Retinal pigment epithelial cell (primary cell): ENCODE measurements around a stretch of chr2.

DNA sequence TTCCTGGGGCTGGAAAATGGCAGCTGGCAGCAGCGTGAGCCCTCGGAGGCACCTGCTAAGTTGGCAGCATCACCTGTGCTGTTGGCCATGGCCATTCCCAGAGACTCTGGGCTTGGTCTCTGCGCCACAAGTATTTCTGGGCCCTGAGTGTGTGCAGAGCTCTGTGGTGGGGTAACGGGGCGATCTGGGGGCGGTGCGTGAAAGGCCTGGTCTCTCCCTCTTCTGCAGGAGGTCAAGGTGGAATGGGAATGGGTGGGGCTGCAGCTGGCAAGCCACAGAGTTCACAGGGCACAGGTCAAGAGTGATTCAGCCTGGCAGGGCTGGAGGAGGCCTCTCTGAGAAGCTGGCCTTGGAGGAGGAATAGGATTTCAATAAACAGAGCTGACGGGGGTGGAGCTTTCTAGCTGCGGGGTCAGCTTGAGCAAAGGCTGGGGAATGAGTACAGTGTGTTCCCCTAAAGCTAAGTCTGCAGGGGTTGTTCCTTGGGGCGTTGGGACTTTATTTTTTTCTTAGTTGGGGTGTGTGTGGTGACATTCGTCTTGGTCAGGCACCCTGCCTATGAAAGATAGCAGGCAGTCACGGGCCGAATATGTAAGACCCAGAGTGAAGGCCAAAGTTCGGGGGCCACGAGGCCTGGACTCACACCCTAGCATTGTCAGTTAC lies 10.4 kb upstream of the NTSR2 start:
- RRBS, result no CpG with 5 or more reads among the region's 15 CpGs

- RRBS, result no CpG with 5 or more reads among the region's 11 CpGs
These were observed 16.5 kb upstream of the NTSR2 start for GRCh38 chr2:11686516-11686860.

- RRBS, result no CpG with 5 or more reads among the region's 10 CpGs
These were observed 18.8 kb upstream of the NTSR2 start for GRCh38 chr2:11688792-11689296.

GRCh38 chr2:11692936-11693504 lies 23.0 kb upstream of the NTSR2 start:
- RRBS, result no CpG with 5 or more reads among the region's 8 CpGs

- RRBS, result no CpG with 5 or more reads among the region's 12 CpGs
These were observed 332.9 kb downstream of the LPIN1 start for GRCh38 chr2:12079353-12079770.

GRCh38 chr2:12176863-12177547 lies 430.6 kb downstream of the LPIN1 start:
- RRBS, result no CpG with 5 or more reads among the region's 9 CpGs

- RRBS, result no CpG with 5 or more reads among the region's 4 CpGs
These were observed 238.0 kb upstream of the TRIB2 start for GRCh38 chr2:12478848-12479104.

GRCh38 chr2:12702386-12703308 lies 14.1 kb upstream of the TRIB2 start:
- RRBS, result no CpG with 5 or more reads among the region's 7 CpGs

GRCh38 chr2:12719227-12719552 lies 2.5 kb downstream of the TRIB2 start:
- RRBS, result no CpG with 5 or more reads among the region's 8 CpGs

DNA sequence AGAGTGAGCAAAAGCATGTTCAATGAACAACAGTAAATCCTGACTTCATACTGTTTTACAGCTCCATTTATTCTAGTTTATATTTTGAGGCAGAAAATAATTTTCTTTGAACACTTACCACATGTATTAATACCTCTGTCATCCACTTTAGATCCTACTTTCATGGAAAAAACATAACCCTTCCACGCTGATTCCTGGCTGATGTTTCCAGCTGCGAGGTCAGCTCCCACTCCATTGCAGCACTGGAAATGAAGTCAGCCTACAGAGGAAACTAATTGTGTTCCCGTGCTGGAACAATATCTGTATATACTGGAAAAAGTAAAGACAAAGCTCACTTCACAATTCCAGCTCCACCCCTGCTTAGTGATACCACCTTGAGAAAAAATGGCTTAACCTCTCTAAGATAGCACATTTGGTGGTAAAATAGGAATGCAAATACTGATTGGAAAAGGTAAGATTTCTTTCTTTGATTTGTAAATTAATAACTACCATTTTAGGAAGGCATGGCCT lies 89.8 kb downstream of the TRIB2 start:
- RRBS, result no CpG with 5 or more reads among the region's 3 CpGs

GRCh38 chr2:15169365-15170260 lies 391.5 kb downstream of the NBAS start:
- RRBS, result no CpG with 5 or more reads among the region's 12 CpGs

- RRBS, result no CpG with 5 or more reads among the region's 9 CpGs
These were observed 156.6 kb downstream of the NBAS start for GRCh38 chr2:15404422-15404957.

DNA sequence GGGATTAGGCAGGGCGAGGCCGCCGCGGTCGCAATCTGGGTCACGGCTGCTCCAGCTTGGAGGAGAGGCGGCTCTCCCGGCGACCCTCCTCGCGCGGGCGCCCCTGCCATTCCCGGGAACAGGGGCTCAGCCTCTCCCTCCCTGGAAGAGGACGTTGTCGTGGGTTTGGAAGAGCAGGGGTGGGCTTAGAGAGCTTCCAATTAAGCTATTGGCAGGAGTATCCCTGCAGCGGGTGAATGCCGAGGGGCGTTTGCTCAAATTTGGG lies 698 bp downstream of the MYCN start:
- RRBS, result 1% methylated on average over 7 of the region's 19 CpGs

DNA sequence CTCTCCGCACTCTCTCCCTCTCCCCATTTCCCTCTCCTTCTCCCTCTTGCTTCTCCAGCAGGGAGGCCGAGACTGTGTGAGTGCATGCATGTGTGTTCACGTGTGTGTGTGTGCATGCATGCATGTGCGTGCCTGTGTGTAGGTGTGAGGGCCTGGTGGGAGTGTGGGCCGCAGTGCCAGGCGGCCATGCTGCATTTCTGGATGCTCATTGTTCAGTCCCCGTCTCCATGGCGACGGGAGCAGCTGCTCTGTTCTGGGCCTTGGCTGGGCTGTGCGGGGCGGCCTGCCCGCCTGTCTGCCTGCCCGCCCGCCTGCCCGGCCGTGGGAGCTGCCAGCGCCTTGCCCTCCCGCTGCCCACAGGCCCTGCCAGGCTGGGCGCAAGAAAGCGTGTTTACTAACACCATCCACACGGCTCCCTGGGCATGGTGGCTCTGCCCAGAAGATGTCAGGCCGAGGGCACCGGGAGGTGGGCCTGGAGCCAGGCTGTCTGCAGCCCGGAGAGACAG lies 43.9 kb downstream of the MYCN start:
- RRBS, result 13% methylated on average over 1 of the region's 24 CpGs

- RRBS, result no CpG with 5 or more reads among the region's 3 CpGs
These were observed 47.2 kb downstream of the CYRIA start for GRCh38 chr2:16618422-16618793.

DNA sequence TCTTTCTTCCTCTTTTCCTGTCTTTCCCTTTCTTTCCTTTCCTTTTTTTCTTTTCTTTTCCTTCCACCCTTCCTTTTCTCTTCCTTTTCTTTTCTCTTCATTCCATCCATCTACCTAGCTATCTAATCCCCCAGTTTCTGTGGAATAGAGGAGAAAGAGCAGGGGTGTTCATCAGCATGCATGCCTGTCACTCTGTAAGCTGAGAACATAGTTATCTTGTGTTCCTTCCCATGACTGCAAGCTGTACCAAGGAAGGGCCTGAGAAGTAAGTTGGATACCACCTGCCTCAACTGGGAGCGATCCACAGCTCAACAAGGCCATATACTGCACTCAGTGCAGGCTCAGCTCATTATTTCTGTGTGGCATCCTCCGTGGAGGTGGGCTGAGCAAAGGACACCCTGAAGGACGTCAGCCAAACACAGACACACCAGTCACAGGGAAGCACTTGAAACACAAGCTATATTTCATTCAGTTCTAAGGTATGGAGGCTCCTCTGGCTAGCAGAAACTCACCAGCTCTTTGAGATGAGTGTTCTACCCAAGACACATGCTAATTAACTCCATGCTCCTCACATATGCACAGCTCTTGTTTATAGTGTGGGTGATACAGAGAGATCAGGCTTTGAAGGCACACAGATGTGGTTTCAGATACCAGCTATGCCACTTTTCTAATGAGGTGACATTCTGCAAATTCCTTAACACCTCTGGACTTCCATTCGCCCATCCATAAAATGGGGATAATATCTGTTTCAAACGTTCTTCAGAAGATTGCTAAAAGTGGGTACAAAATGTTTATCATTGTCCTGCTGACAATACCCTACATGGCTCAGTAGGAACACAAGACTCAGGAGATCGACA lies 6.7 kb downstream of the CYRIA start:
- RRBS, result no CpG with 5 or more reads among the region's 6 CpGs

DNA sequence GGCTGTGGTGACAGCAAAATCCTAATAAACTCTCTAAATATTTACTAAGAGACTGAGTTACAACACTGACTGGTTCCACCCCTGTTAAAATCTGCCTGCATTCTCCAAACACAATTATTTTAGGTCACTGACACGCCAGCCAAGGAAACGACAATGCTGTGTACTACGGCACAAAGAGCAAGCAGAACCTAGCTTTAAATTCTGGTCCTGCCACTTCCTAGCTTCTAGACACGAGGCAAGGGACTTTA lies 4.1 kb downstream of the CYRIA start:
- RRBS, result no CpG with 5 or more reads among the region's 4 CpGs

GRCh38 chr2:17538799-17539449 lies 1.6 kb upstream of the VSNL1 start:
- RRBS, result under 1% methylated on average over 35 of the region's 49 CpGs

- RRBS, result no CpG with 5 or more reads among the region's 26 CpGs
These were observed 104.3 kb downstream of the SMC6 start for GRCh38 chr2:17649265-17649849.